SK-N-DZ (cell line): ENCODE measurements around the genes H2BC5, BTN1A1 and PRSS16.

DNA sequence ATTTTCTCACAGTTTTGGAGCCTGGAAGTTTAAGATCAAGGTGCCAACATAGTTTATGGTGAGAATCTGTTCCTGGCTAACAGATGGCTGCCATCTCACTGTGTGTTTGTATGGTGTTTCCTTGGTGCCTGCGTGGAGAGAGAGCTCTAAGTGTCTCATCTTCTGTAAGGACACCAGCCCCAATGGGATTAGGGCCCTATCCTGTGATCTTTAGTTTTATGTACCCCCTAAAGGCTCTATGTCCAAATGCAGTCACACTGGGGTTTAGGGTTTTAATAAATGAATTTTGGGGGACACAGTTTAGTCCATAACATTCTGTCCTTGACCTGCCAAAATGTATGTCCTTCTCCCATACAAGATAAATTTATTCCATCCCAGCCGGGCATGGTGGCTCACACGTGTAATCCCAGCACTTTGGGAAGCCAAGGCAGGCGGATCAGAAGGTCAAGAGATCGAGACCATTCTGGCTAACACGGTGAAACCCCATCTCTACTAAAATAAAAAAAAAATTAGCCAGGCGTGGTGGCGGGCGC, 6.1 kb downstream of the H2AC6 start:
RAMPAGE:
- cytosol, long total RNA: no peak
- nucleus, long total RNA: no peak

DNA sequence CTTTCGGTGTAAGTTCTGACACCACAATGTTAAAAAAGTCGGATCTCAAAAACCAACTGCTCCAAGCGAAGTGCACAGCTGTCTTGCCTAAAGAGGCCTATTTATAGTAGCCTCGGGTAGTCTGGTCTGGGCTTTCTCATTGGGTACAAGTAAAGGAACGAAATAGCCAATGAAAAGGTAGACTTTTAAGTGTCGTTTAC, 206 bp upstream of the H2BC5 start:
RAMPAGE:
- cytosol, long total RNA: no peak
- nucleus, long total RNA: no peak

GRCh38 chr6:26158016-26158595, at the start of gene H2BC5:
TSS of gene H2BC5 (plus strand) at chr6:26158122.
RAMPAGE:
- cytosol, long total RNA: no peak
- nucleus, long total RNA: no peak

DNA sequence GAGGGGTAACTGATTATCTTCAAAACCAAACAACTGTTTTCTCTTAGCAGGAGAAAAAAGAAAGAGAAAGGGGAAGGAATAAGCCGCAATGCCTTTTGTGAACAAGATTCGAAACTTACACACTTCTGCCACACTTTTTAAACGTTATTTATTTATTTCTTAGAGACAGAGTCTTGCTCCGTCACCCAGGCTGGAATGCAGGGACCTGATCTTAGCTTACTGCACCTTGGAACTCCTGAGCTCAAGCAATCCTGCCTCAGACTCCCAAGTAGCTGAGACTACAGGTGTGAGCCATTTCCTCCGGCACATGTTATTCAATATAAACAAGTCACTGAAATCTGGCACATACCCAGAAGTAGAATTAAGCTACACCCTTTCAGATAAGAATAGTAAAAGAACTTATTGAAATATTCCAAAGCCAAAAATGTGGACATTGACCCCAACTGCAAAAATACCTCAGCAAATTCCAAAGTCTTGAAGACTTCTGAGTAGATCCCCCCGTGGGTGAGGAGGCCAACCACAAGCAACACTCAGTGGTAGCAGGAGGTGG, 5.8 kb downstream of the H2BC5 start:
RAMPAGE:
- cytosol, long total RNA: no peak
- nucleus, long total RNA: no peak

GRCh38 chr6:26193891-26194840, 2.9 kb downstream of the H3C4 start:
RAMPAGE:
- cytosol, long total RNA: no peak
- nucleus, long total RNA: no peak

DNA sequence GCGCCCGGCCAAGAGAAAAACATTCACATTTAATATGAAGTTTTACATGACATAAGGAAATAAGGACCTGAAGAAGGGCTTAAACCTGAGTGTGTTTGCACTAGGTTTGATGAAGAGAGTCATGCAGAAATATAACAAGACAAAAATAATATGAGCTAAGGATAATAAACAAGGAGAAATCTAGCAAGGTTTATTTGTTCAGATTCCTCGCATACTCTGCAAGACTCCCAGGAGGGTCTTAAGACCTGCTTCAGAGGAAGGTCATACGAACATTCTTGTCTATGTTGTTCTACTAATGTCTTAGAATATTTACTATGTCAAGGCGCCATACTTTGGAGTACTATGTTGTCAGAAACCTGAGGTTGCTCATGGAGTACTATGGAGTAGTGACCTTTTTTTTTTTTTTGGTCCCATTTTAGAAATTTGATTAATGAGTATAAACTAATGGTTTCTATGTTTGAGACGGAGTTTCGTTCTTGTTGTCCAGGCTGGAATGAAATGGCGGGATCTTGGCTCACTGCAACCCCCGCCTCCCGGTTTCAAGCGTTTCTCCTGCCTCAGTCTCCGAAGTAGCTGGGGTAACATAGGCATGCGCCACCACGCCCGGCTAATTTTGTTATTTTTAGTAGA, 2.0 kb downstream of the H2BC8 start:
RAMPAGE:
- cytosol, long total RNA: no peak
- nucleus, long total RNA: no peak

GRCh38 chr6:26223214-26223649, 1.7 kb upstream of the H3C6 start:
RAMPAGE:
- cytosol, long total RNA: no peak
- nucleus, long total RNA: no peak

GRCh38 chr6:26272049-26272779, 517 bp upstream of the H2BC10 start:
RAMPAGE:
- cytosol, long total RNA: no peak
- nucleus, long total RNA: no peak

DNA sequence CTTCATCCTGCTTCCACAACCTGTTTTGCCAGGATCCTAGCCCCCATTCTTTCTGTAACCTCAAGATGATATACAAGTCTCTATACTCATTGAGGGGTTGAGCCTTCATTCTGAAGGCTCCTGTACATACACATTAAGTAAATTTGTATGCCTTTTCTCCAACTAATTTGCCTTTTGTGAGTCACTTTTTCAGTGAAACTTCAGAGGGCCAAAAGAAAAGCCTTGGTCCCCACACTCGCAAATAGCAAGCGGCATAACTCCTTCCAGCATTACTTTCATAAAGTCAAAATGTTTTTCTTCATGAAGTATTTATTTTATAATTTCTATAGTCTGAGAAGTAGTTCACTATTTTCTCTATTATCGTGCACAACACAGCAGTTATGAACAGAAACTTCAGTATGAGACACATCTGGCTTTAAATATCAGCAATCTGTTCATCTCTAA, 17.9 kb upstream of the BTN3A2 start:
RAMPAGE:
- cytosol, long total RNA: no peak
- nucleus, long total RNA: no peak

RAMPAGE:
- cytosol, long total RNA: no peak
- nucleus, long total RNA: no peak
Observed at GRCh38 chr6:26458486-26458922, 749 bp downstream of the BTN2A1 start.

RAMPAGE:
- cytosol, long total RNA: no peak
- nucleus, long total RNA: no peak
Observed at GRCh38 chr6:26468063-26469453, 10.8 kb downstream of the BTN2A1 start.

DNA sequence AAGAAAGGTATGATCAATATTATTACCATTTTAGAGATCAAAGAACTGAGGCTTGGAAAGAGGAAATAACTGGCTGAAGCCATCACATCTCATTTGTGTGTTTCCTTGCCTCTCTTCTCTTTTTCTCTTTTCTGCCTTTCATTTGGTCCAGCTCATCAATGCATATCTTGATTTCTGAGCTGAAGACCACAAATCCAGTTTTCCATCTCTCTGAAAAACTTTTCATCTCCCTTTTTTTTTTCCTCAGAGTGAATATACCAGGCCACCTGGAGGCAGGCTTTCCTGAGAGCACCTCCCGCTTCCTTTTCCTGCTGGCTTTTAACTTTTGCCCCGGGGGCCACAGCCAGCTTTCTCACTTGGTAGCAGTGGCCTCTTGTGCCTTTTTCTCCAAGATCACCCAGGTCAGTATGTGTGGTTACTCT, at the start of gene BTN1A1:
Gene BTN1A1, plus strand, starts transcription at position 346 of the 422 bp plus-strand sequence.
RAMPAGE:
- cytosol, long total RNA: no peak
- nucleus, long total RNA: no peak

DNA sequence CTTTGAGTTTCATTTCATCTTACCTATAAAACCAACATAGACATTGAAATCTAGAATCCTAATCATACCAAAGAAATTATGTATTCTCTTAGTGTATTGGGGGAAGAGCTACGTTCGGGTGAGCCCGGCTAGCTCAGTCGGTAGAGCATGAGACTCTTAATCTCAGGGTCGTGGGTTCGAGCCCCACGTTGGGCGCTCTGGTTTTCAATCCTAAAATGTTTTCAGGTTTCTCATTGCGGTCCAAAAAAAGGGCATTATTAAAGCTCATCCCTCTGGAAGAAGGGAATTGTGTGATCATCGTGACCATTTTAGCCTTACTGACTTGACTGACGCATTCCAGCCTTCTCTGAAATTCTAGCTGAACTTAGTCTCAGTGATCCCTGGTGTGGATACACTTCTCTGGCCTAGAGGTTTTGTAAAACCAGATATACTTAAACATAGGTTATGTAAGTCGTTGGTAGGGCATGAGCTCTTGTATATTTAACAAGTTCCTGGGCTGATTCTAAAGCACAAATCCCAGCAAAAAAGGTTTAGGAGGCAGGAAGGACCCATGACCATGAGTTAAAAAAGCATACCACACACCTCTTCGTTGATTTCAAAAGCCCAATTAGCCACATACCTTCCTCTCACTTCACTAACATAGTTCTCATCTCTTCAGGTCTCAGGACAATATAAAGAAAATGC, 18.4 kb downstream of the HMGN4 start:
RAMPAGE:
- cytosol, long total RNA: no peak
- nucleus, long total RNA: no peak

DNA sequence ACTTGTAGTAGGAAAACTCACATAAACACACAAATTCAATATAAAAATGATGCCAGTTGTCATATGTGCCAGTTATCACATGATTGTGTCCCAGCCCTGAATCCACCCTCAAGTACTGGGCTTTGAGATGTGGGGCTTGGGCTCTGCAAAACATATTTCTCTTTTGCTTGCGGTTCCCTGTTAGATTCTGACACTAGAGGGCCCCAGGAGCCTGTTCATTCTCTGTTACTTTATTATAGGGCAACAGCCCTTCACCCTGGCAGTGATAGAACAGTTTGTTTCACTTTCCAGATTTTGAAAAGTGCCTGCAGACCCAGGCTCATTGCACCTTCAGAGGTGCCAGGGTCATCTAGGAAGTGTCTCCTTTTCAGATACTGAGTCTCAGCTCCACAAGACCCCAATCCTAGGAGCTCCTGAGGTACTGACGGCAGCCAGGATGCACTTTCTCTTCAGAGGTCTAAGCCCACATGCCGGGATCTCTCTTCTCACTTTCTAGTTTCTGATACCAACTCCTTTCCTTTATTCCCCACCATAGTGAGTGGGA, 10.7 kb downstream of the ABT1 start:
RAMPAGE:
- cytosol, long total RNA: no peak
- nucleus, long total RNA: no peak

DNA sequence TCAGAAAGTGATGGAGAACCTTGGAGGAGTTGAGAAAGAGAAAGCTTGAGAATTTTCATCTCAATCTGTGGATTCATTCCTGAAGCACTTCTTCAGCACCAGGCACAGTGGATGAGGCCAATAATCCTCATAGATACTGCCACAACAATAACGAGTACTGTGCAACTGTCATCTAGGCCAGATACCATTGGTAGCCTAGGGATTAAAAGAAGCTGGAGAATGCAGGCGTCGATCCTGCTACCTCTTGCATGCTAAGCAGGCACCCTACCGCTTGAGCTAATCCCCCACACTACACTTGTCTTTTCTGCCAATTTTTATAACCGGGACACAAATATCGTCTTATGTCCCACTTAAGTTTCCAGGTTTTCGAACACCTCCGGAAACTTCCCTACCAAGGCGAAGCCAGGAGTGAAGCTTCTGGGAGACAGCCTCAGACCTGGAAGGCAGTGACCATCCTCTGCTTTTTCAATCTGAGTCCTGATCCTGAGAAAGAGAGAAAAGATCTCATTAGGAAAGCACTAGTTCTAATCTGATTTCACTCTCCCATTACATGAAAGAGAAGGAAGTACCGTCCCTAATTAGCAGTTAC, 90.2 kb upstream of the ZNF322 start:
RAMPAGE:
- cytosol, long total RNA: no peak
- nucleus, long total RNA: no peak

GRCh38 chr6:27018434-27019016, 114.1 kb downstream of the H2BC11 start:
RAMPAGE:
- cytosol, long total RNA: no peak
- nucleus, long total RNA: no peak

RAMPAGE:
- cytosol, long total RNA: no peak
- nucleus, long total RNA: no peak
Observed at GRCh38 chr6:27139350-27140276, 531 bp downstream of the H4C9 start.

RAMPAGE:
- cytosol, long total RNA: no peak
- nucleus, long total RNA: no peak
Observed at GRCh38 chr6:27157321-27158461, 10.8 kb downstream of the H2AC12 start.

DNA sequence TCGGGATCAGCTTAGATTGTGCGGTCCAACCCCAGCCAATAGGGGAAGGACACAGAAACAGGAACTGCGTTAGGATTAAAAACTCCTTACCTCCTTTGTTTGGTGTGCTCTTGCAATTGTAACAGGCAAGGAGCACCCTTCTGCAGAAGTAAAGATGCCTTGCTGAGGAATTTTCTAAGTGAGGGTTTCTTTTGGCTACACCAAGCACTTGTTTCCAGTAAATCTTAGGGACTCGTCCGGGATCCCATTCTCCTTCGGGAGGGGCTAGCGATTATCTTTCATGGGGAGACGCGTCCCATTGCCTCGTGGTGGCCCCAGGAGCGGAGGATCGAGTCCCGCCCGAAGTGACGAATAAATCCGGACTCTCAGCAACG, 31.3 kb downstream of the H2AC12 start:
RAMPAGE:
- cytosol, long total RNA: no peak
- nucleus, long total RNA: no peak

DNA sequence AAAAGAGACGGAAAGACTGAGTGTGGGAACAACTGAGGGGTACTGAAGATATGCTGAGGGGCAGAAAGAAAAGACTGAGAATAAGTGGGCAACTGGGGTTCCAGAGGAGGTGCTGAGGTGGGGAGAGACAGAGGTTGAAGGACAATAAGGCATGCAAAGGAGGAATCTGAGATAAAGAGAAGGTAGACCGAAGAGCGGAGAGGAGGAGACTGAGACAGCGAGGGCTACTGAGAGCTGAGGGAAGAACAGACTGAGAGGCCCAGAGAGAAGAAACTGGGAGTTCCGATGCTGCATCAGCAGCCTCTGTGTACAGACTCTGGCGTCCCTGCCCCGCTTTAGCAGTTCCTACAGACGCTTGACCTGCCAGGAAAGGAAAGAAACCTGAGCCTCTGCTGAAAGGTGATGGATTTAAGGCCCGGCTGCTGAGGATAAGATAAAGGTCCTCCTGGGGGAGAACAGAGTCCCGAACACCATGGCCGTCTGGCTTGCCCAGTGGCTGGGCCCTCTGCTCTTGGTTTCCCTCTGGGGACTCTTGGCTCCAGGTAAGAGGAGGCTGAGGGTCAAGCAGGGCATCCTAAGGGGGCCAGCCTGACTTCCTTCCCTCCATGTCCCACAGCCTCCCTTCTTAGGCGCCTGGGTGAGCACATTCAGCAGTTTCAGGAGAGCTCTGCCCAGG, at the start of gene PRSS16:
Gene PRSS16, plus strand, starts transcription at position 436 of the 676 bp plus-strand sequence.
RAMPAGE:
- cytosol, long total RNA: no peak
- nucleus, long total RNA: no peak